ENCODE measurements around the genes FAM236D, PABPC1L2A, CHIC1, NEXMIF, P2RY10 and GPR174.

GRCh38 chrX:72711978-72712920 lies 1.9 kb downstream of the PHKA1 start:
- RAMPAGE, total RNA = no peak

GRCh38 chrX:72728795-72729029 lies 14.6 kb upstream of the PHKA1 start:
- RAMPAGE, total RNA = no peak

DNA sequence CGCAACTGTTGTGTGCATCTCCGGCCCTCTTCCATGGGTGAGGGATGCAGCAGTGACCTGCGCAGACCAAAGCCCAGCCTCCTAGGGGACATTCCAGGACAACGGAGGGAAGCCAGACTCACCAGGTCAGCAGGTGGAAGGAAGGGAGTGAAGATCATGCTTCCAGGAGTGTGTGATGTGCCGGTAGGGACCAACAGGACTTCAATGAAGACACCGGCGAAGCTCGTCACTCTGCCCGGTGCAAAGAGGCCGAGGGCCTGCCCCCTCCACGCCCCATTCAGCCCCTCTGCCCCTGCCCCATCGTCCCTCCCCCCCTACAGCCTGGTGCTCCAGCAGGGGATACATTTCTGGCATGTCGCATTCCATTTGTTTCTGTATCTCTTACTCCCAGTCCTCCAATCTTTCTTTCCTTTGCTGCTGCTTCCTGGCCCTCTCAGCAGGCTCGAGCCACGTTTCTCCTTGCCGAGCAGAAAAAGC lies at the start of gene FAM236D:
FAM236D (minus strand) TSS at position 258 of the 477 bp plus-strand sequence.
- RAMPAGE, total RNA = no peak

DNA sequence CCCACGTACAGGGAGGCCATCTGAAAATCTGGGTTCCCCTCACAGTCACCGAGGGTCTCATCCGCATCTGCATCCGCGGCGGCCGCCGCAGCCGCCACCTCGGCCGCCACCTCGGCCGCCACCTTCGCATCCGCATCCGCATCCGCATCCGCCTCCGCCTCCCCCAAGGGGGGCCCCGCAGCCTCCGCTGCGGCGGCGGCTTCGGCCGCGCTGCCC lies at the start of gene PABPC1L2A:
PABPC1L2A (minus strand) TSS at position 146 of the 216 bp plus-strand sequence.
- RAMPAGE, total RNA = no peak

- RAMPAGE, total RNA = start-site peak on the plus strand at chrX:73563197-73563299, 17 and 48 reads in 2 replicates
Measured at GRCh38 chrX:73562964-73563981, at the start of gene CHIC1. Gene CHIC1 (plus strand): TSS chrX:73563197.

DNA sequence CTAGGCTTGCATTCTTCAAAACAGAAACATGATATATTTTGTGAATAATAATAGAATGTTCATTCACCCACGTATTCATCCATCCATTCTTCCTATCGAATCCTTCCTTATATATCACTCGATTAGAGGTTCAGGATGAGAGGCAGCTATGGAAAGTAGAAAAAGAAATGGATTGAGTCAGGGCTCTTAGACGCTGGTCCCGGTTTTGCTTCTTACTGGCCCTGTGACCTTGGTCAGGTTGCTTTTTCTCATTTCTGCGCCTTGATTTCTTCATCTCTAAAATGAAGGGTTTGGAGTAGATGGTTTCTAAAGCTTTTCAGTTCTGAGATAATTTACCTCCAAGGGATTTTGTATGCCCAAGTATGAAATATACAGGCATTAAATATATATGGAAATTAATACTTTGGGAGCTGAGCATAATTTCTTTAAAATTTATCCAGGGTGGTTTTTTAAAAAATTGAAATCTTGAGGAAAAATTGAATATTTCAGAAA lies 1.0 kb downstream of the CHIC1 start:
- RAMPAGE, total RNA = no peak

DNA sequence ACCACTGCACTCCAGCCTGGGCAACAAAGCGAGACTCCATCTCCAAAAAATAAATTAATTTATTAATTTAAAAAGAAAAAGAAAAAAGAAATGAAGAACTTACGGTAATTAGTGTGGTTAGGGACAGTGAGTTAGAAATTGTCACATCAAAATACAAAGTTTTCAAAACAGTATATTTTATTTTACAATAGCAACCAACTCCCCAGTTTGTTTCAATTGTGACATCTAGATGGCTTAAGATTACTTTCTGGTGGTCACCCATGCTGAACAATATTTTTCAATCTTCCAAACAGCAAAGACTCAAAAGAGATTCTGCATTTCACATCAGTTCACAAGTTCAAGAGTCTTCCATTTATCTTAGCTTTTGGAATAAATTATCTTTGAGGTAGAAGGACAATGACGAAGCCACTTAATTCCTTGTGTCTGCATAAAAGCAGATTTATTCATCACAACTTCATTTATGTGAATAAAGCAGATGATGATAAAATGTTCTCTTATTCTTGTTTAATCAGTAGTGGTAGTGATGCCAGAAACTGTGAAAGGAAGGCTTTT lies 257.6 kb downstream of the CHIC1 start:
- RAMPAGE, total RNA = no peak

GRCh38 chrX:73963590-73964330 lies 340.2 kb upstream of the ZCCHC13 start:
- RAMPAGE, total RNA = no peak

- RAMPAGE, total RNA = no peak
Measured at GRCh38 chrX:74221938-74222327, 82.0 kb upstream of the ZCCHC13 start.

GRCh38 chrX:74877393-74878248 lies 47.6 kb downstream of the NEXMIF start:
- RAMPAGE, total RNA = no peak

DNA sequence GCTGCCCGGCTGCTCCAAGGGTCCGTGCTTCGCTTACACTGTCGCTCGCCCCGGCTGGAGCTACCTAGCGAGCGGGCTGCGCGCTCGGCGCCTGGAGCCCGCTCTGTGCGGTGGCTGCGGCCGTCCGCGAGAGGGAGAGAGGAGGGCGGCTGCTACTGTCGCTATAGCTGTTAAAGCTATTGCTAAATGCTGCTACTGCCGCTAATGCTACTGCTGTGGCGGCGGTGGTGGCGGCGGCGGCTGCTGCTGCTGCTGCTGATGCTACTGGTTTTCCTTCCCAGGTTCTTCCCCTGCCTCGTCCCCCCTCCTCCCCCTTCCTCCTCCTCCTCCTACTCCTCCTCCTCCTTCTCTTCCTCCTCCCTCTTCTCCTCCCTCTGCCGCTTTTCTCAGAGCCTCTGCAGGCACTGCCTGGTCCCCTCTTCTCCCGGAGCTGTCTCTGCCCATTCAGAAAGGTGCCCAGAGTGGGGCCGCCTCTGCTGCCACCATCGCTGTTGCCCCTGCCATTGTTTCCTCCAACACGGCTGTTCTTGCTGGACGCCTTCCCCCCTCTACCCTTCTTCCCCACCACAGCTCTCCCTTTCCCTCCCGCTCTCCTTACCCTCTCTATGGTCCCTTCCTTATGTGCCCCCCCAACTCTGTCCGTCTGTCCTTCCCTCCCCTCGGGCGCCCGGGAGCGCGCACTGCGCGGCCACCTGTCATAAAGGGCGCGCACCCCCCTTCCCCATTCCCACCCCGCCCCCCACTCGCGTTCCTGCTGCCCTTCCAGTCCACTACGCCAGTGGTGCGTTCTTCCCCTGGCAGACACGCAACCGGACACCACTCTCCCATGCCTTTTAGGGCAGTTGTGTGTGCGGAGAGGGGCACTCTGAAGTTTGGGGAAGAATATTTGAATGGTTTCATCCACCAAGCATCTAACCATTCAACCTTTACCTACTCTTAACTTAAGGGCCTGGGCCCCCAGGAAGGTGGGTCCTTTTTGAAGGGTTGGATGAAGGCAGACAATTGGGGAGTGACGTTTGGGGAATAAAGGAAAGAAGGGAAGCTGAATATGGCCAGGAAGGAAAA lies at the start of gene NEXMIF:
NEXMIF (minus strand) TSS at position 272 of the 1,065 bp plus-strand sequence.
- RAMPAGE, total RNA = no peak

GRCh38 chrX:77683265-77684073 lies 102.5 kb downstream of the ATRX start:
- RAMPAGE, total RNA = no peak

GRCh38 chrX:77911501-77911700 lies 908 bp downstream of the ATP7A start:
- RAMPAGE, total RNA = no peak

- RAMPAGE, total RNA = no peak
Measured at GRCh38 chrX:77962457-77962929, 6.9 kb downstream of the PGAM4 start.

- RAMPAGE, total RNA = no peak
Measured at GRCh38 chrX:78107309-78107787, 3.3 kb downstream of the PGK1 start.

DNA sequence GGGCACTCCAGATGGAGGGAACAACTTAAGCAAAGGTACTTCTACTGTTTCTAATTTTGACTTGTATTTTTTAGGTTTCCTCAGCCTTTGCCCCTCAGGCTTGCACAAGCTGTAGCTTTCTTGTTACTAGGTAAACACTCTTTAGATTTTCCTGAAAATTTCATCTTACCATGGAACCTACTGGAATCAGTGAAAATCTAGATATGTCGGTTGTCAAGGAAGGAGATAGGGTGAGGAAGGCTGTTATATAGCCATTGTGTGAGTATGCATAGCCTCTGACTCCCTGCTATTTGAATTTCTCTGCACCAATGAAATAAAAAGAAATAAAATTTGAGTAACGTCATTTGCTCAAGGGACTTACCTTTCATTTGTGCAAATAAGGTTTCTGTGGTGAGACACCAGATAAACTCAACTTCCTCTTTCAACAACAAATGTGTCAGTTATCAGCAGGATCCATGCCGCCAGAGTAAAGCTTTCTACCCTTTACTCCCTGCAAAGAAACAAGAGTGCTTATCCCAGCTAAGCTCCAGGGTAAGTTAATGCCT lies at the start of gene P2RY10:
P2RY10 (plus strand) TSS at position 427 of the 545 bp plus-strand sequence.
- RAMPAGE, total RNA = no peak

GRCh38 chrX:79144182-79144952 lies at the start of gene GPR174:
Gene GPR174 (plus strand): TSS chrX:79144688.
- RAMPAGE, total RNA = no peak

DNA sequence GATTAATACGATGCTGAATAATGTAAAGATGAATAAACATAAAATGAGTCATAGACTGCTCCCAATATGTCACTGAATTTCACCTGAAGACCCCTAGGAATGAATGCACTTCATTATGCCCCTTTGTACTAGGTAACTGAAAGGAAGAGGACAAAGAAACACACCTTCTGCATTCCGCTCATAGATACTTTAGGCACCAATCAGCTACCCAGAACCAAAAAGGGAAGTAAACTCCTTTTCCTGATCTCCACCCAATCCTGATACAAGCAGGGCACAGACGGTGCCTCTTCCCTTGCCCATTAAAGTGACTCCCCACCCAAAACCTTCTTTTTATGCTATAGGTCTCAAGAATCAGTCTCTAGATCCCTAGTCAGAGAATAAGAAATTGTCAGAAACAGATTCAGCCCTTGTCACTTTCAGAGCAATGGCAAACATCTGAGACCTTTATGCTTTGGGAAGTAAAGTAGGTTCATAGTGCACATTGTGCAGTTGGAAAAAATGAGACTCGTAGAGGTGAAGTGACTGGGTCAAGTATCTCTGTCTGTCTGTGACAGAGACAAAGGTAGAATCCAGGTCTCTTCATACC lies 2.3 kb downstream of the GPR174 start:
- RAMPAGE, total RNA = no peak

DNA sequence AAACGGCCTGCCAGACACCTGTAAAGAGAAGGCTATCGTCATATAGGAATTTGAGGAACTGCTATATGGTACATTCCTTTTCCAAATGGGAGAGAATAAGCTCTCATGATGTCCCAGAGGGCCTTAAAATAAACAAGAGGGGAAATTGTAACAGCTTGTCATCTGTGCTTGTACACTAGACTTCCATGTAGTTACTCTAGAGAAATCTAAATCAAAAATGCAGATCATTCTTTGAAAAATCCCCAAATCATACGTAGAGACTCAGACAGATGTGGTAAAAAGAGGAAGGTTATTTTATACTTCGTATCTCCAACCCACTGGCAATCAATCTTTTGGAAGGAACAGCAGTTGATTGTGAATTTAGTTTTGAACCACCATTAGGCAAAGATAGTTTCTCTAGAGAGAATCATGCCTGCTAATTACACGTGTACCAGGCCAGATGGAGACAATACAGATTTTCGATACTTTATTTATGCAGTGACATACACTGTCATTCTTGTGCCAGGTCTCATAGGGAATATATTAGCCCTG lies 26.2 kb downstream of the GPR174 start:
- RAMPAGE, total RNA = no peak

- RAMPAGE, total RNA = no peak
Measured at GRCh38 chrX:80717468-80717872, 92.2 kb downstream of the BRWD3 start.